Hepatocyte (in vitro differentiated cells and primary cell): ENCODE data around the gene HIPK1.

DNA sequence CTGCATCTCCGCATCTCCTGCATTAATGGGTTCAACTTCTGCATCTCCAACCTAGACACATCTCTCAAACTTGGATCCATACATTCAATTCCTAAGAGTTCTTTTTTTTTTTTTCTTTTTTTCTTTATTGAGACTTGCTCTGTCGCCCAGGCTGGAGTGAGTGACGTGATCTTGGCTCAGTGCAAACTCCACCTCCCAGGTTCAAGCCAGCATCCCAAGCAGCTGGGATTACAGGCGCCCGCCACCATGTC, 18.8 kb downstream of the RSBN1 start:
- RAMPAGE, long total RNA = no peak
- RRBS = no CpG with 5 or more reads among the region's 5 CpGs

DNA sequence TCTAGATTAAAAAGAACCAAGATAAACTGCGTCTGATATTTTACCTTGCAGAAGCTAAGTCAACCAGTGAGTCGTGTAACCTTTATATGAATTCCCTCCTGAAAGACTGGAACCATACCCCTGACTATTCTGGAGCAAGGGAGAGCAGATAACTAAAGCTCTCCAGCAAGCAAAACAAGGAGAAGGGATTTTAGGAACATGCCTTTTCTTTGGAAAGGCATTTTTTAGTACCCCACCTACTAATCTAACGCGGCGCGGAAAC, 1.2 kb downstream of the RSBN1 start:
- RAMPAGE, long total RNA = no peak
- RRBS = no CpG with 5 or more reads among the region's 6 CpGs

- RAMPAGE, long total RNA = no peak
- RRBS = no CpG with 5 or more reads among the region's 4 CpGs
These were observed 955 bp downstream of the BCL2L15 start for GRCh38 chr1:113886478-113886774.

GRCh38 chr1:113928840-113929414, at the start of gene HIPK1:
HIPK1 (plus strand) TSS chr1:113929324.
- RAMPAGE, long total RNA = no peak
- RRBS = no CpG with 5 or more reads among the region's 20 CpGs

DNA sequence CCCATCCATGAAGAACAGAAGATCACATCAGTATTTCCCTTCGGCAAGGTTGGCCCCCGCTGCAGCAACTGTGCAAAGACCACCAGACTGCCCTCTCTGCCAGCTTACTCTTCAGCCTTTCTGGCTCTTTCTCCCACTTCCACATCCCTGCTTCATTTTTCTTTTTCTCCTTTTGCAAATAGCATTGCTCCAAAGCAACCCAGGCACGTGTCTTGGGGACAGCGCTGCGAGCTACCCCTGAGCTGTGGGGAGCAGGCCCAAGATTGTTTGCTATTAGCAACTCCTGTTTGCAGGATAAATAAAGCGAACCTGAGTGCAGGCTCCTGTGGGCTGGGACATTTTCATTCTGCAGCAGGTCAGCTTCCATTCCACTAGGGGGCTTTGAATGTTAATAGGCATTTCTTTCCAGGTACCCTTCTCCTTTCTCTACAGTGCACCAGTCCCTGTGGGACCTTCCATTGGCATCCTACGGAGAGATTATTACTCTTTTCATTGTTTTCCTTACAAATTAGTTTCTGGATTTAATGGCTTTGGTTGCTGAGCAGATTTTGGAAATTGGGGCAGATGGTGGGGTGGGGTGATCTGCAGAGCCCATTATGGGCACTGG, 53.9 kb downstream of the OLFML3 start:
- RAMPAGE, long total RNA = no peak
- RRBS = no CpG with 5 or more reads among the region's 7 CpGs

- RAMPAGE, long total RNA = no peak
- RRBS = 4% methylated on average over 33 of the region's 117 CpGs
These were observed 1.2 kb downstream of the SYT6 start for GRCh38 chr1:114151942-114153352.

DNA sequence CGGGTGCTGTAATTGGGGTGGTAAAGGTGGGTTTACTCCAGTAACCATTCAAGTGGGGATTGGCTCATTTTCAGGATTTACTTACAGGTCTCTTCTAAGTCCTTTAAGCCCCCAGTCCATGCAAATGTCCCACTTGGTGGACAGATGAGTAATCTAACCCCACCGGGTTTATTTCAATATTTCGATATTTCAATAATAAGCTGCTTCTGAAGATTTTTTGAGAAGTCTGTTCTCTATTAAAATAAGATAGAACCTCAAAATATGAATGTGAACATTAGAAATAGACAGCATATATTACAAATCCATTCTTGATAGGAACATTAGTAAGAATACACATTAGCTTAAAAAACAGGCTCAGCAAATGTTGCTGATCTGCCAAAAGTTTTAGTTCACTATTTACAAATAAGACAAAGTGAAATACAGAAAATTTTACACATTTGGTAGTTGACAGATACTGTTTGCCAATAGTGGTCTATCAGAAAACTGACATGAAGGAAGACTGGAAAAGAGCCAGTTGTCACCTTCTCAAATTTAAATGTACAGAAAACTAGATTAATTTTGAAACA, 114.6 kb downstream of the TRIM33 start:
- RAMPAGE, long total RNA = no peak
- RRBS = no CpG with 5 or more reads among the region's 3 CpGs

DNA sequence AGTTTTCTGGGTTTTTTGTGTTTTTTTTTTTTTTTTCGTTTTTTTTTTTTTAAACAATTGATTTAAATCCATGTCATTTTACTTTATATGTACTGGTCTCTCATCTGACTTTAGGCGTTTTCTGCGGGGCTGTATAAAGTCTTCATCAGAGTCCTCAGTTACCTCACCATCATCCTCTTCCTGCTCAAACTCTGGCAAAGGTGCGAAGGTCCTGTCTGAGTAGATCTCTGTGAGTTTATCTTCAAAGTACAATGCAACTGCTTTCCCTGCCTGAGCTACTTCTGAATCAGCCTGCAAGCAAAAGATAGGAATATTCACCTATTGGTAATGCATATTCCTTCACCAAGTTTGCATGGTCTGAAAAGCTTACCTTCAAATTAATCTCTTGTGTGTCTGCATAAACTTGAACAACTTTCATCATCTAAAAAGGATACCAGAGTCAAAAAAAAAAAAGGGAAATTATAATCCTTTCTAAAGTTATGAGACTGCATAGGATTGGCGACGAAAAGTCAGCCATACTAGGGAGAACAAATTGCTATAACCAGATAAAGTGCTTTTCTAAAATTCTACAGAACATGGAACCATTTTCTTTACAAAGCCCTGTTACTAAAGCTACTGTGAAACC, 113.3 kb downstream of the TRIM33 start:
- RAMPAGE, long total RNA = no peak
- RRBS = no CpG with 5 or more reads among the region's 6 CpGs

GRCh38 chr1:114408439-114409101, 102.4 kb downstream of the TRIM33 start:
- RAMPAGE, long total RNA = no peak
- RRBS = no CpG with 5 or more reads among the region's 5 CpGs

DNA sequence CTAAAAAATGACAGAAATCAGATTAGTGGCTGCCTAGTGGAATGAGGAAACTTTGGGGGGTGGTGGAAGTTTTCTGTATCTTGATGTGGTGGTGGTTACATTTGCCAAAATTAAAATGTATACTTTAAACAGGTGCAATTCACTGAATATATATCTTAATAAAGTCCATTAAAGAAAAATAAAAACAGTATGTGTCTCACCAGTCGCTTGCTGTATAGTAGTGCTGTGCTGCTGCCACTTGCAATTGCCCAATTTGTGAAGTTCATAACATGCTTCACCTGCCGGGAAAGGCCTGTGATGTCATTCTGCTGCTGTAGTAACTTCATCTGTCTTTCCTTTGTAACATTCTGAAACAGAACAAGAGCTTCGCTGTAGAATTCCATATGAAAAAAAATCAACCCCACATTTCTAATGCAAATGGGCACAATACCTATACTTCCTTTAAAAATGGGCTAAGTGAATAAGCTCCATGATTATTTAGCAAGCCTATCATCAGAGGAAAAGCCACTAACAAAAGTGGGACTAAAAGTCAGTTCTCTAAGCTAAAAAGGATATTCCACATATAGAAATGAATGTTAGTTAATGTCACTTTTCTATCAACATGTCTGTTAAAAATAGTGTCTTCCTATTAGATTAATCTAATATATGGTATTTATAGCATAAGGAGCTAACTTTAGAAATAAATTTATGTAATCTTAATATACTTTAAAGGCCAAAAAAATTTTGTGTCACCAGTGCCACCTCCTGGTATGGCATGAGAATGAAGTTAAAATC, 83.3 kb downstream of the TRIM33 start:
- RAMPAGE, long total RNA = no peak
- RRBS = no CpG with 5 or more reads among the region's 3 CpGs

DNA sequence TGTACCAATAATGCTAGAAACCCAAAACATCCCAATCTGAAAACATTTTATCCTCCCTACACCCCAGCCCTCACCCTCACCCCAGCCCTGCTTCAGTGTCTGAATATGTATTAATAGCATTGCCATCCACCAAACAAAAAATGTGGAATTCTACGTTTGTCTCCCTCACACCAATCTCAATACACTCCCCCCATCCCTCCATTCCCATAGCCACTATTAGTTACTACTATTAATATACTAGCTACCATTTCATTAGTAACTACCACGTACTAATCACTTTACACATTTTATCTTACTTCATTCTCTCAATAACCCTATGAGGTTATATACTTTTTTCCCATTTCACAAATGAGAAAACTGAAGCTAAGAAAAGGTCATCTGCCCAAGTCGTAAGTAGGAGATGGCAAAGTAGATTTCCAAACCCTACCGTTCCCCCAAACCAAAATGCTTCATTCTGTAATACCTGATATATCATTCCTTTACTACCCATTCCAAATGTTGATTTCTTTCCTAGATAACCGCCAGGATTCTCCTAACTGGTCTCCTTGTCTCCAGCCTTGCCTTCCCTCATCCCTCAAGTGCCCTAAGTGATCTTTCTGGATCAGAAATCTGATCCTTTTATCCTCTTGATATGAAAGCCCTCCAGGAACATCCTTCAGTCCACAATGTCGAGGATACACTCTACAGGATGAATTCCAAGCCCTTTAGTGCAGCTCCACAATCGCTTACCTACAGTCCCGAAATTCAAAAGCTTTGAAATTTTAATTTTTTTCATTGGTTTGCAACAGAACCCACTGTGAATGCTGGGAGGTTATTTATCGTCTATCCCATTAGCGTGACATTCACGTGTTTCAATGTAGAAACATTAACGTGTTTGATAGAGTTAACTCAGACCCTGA, 2.2 kb downstream of the TRIM33 start:
- RAMPAGE, long total RNA = no peak
- RRBS = no CpG with 5 or more reads among the region's 12 CpGs

- RAMPAGE, long total RNA = no peak
- RRBS = no CpG with 5 or more reads among the region's 5 CpGs
These were observed 28.1 kb upstream of the TRIM33 start for GRCh38 chr1:114539192-114539509.

- RAMPAGE, long total RNA = no peak
- RRBS = no CpG with 5 or more reads among the region's 3 CpGs
These were observed 9.9 kb downstream of the BCAS2 start for GRCh38 chr1:114571510-114571977.

DNA sequence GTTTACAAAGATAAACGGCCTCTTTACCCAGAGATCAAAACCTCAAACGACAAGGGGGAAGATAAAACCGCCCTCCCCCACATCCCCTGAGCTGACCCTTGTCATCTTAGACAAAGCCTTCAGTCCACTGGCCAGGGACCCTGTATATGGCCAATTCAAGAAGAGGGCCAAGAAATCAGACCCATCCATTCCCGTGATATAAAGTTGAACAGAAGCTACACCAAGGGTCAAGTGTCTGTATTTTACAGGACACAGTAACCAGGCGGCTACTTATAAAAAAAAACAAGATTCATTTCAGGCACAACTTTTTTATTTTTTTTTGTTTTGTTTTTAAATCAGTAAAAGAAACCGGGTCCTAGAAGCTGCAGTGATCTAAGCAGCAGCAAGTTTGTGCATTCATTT, 430 bp upstream of the NRAS start:
- RAMPAGE, long total RNA = no peak
- RRBS = no CpG with 5 or more reads among the region's 6 CpGs

DNA sequence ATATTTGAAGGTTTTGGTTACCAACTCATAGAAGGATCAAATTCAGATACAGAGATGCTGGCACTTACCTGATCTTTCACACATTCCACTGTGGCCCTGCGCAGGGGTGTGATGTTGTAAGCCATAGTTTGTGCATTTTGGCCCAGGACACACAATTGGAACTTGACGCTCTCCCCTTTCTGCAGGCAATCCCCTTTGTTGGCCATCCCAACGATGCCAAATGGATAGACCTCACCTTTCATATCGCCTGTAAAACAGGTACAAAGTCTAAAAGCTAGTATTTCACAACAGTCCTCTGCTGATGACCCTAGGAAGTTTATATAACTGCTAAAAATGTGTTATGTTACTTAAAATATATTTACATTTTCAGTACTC, 3.9 kb upstream of the NRAS start:
- RAMPAGE, long total RNA = no peak
- RRBS = no CpG with 5 or more reads among the region's 4 CpGs

DNA sequence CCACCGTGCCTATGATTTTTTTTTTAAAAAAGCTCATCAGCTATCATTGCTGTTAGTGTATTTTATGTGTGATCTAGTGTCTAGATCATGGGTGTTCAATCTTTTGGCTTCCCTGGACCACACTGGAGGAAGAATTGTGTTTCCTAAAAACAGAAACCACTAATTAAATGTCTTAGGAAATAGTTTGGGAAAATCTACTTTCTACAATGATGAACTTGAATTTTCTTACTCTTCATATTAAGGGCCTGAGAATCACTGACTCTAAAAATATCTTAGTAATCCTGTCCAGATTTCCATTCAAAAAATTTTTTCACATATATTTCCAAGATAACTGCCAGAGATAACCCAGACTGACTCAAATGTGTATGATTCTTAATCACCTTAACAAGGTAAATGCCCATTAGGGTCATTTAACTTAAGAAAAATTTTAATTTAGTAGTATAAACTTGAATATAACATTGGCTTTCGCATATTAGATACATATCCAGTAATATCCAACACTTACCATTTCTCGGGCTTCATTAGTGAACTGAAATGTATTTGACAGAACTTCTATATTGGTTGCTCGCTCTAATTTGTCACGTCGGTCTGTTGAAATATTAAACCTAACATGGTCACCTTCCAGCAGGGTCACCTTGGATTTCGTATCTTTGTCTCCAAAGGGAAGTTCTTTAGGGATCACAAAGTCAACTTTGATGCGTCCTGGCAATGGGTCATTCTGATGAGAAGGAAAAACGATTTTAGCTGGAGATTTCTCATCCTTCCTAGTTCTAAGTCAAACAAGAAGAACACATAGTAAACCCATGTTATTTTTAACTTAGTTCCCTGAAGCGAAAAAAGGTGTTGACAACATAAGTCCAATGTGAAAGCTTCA, 15.8 kb upstream of the NRAS start:
- RAMPAGE, long total RNA = no peak
- RRBS = no CpG with 5 or more reads among the region's 10 CpGs

GRCh38 chr1:114752438-114753703, 4.9 kb downstream of the CSDE1 start:
- RAMPAGE, long total RNA = no peak
- RRBS = no CpG with 5 or more reads among the region's 8 CpGs

DNA sequence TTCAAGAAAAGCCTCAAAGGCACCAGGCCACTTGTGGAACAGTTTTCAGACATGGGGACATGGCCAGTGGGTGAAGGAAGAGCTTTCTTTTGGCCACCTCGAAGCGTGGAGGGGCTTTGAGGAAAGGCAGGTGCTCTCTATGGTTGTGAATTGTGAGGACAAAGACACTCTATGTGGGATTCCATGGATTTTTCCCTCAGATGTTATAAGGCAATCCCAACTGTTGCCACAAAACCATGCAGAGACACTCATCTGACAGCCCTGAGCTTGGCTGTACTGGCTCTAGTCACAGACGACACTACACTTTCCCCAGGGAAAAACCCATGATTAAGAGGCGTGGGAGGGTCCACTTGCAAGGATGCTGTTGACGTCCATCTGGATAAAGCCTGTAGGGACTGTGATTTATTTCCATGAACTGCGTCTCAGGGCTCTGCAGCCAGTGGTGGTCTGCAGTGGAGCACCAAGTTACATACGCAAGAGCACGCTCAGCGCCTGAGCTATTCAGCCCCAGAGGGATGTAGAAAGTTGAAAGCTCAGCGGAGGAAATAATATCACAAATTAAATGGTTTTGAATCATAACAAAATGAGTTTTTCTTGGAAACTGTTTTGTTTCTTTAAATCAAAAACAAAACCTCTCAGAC, 71.4 kb downstream of the NGF start:
- RAMPAGE, long total RNA = no peak
- RRBS = no CpG with 5 or more reads among the region's 10 CpGs

DNA sequence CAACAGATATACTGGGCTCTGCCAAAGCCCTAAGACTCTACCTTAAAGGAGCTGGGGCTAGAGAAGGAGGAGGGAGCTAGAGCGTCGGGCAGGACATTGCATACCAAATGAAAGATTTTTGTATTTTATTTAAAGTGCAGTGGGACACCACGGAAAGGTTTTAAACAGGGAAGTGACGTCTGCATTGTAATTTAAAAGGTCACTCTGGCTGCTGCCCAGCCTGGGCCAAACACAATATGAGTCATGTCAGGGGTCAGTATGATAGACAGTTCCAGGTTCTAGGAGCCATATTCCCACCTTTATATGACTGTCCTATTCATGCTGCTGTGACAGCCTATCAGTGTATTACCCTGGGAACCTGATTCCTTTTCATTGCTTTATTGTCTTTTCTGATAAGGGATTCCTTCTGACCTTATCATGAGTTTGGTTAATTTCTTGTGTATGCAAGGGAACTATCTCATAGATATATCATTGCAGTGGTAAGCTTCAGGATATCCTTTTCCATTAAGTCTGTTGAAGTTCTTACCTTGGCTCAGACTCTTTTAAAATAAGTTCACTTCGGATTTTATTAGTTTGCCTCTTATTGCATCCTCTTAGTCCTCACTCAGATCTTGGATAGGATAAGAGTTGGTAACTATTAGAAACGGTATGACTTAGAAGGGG, 5.3 kb downstream of the VANGL1 start:
- RAMPAGE, long total RNA = no peak
- RRBS = no CpG with 5 or more reads among the region's 6 CpGs

DNA sequence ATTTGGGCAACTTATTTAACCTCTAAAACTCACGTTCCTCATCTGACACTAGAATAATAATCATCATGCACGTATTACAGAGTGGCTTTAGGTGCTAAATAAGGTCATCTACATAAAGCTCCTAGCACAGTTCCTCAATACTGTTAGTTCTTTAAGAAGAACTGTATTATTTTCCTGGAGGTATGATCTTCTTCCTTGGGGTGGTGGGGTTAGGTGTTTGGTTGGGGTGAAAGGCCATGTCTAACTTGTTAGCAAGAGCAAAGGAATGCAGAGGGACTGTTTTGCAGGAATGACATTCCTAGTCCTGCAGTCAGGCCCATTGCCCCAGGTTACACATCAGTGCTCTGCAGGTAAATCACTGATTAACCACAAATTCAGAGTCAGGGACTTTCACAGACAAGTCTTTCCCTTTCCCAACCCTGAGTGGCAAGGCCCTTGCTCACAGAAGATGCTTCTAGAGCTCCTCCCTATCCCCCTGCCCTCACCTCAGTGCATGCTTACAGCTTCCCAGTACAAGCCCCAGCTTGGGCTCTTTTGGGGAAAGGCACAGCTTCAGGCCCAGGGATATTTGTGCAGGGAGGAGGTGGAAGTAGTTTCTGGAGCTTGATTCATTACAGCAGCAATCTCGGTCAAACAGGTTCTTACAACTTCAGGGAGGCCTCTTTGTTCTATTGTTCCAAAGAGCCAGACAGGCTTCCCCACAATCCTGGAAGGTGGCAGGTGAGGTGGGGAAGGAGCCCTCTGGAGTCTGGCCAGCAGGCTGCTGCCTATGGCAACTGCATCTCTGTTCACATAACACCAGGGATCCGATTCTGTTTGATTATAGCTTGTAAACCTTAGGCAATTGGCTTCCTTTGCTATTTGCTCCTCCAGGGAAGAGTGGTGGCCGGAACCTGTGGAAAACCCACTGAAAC, 53.9 kb downstream of the CASQ2 start:
- RAMPAGE, long total RNA = no peak
- RRBS = no CpG with 5 or more reads among the region's 5 CpGs